ENCODE results near the gene PEMT.

DNA sequence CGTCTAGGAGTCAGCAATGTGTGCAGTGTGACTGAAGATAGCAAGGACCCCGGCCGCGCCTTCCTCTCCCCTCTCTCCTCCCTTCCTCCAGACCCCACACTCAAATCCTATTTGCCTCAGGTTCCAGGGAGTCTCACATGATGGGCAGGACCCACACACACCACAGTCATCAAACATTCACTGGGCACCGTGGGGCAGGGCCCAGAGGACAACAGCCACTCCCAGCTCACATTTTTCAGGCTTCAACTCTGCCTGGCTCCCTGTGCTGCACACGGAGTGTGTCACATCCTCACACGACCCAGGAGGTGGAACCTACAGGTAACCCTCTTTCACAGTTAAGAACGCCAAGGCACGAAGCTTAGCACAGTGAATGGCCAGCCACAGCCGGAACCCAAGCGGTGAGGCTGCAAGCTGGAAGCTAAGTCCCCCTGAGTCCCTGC is 30.5 kb downstream of the PEMT start:
- RRBS: no CpG with 5 or more reads among the region's 11 CpGs

- RRBS: no CpG with 5 or more reads among the region's 6 CpGs
These were observed 22.8 kb downstream of the PEMT start for GRCh38 chr17:17568670-17569130.

- RRBS: 3% methylated on average over 16 of the region's 63 CpGs
These were observed at the start of gene PEMT for GRCh38 chr17:17590953-17591791. Gene PEMT, minus strand, starts transcription at chr17:17591708.

GRCh38 chr17:17690332-17690703 is 9.1 kb downstream of the RAI1 start:
- RRBS: no CpG with 5 or more reads among the region's 5 CpGs

- RRBS: no CpG with 5 or more reads among the region's 17 CpGs
These were observed 15.8 kb downstream of the RAI1 start for GRCh38 chr17:17696714-17697796.

DNA sequence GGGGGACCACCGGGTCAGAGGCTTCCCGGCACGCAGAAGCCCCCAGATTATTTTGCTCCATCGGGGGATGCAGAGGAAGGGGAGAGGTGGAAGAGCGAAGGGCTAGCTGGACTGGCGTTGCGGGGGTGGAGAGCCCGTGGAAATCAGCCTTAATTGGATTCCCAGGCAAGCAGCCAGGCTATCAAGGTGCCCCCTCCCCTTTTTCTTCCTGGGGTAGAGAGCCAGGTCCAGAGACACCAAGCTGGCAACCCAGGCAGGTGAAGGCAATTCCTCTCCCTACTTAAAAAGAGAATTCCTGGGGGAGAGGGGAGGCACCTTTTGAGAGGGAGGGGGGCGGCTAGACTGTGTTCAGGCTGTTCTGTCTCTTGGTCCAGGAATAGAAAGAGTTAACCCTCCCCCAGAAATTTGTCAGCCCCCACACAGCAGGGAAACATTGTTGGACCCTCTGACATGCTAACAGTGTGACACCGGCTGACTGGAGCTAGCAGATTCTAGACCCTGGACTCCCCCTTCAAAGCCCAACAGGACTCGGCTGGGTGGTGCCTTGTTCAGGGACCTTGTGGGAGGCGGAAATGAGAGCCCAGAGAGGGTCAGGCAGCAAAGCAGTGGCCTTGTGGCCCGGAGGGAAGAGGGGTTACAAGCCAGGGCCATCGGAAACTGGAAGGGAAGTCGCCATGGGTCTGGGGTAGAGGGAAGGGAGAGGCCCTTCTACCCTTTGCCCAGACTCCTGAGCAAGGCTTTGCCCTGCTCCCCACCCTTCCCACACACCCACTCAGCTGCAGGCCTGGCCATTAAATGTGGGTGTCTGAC is 44.5 kb downstream of the RAI1 start:
- RRBS: no CpG with 5 or more reads among the region's 15 CpGs

DNA sequence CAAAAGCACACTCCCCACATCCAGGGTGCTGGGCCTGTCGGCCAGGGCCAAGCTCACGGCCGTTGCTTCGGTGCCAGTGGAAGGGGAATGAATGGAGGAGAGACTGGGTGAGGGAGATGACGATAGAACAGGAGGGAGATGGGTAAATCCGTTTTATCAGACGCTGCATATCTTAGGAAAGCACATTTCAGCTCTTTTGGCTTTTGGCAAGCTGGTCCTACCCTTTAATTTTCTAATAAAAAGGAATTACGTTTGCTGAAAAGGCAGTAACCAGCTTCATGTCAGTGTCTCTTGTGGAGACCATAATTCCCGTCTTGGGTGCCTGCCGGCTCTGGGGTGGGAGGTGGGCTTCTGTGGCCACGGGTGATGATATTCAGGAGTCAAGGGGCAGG is 60.5 kb downstream of the RAI1 start:
- RRBS: no CpG with 5 or more reads among the region's 11 CpGs

DNA sequence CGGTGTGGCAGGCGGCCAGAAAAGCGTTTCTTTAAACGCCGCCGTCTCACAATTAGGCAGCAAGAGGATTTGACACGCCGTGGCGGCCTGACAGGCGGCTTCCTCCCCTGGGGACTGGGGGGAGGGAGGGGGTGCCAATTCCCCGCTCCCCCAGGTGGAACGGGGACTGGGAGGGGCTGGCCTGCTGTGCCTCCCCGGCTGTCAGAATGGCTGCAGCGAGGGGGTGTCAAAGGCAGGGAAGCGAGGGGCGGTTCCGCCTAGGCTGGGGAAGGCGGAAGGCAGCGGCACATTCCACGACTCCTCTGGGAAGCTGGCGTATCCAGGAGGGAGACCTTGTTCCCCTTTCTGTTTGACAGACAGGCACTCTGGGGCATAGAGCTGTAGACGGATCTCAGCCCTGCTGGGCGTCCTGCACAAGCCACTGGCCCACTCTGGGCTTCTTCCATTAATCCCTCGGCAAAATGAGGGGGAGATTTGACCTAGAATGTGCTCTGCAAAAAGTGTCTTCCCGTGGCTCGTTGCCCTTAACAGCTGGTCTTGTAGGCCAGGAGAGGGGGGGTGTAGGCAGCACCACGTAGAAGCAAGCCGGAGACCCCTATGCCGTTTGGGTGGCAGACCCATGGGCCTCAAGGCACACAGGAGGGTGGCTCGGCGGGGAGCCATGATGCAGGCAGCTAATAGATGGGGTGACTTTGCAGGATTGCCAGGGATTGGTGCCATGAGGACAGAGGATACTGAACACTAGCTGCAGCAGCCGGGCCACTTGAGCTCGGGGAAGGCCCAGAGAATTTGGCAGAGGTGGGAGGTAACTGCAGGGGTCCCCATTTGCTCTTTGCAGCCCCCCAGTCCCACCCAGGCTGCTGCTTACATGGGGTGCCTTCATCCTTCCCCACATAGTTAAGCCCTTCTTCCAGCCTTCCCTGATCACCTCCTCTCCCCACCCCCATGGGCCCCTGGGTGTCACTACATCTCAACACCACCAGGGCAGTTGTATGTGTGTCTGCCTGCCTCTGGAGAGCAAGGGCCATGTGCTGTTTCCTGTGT is 52.4 kb downstream of the SREBF1 start:
- RRBS: no CpG with 5 or more reads among the region's 33 CpGs

GRCh38 chr17:17807742-17808243 is 29.0 kb downstream of the SREBF1 start:
- RRBS: no CpG with 5 or more reads among the region's 5 CpGs

- RRBS: no CpG with 5 or more reads among the region's 20 CpGs
These were observed 28.0 kb downstream of the SREBF1 start for GRCh38 chr17:17808467-17809445.

GRCh38 chr17:17814810-17815535 is 21.8 kb downstream of the SREBF1 start:
- RRBS: no CpG with 5 or more reads among the region's 16 CpGs

DNA sequence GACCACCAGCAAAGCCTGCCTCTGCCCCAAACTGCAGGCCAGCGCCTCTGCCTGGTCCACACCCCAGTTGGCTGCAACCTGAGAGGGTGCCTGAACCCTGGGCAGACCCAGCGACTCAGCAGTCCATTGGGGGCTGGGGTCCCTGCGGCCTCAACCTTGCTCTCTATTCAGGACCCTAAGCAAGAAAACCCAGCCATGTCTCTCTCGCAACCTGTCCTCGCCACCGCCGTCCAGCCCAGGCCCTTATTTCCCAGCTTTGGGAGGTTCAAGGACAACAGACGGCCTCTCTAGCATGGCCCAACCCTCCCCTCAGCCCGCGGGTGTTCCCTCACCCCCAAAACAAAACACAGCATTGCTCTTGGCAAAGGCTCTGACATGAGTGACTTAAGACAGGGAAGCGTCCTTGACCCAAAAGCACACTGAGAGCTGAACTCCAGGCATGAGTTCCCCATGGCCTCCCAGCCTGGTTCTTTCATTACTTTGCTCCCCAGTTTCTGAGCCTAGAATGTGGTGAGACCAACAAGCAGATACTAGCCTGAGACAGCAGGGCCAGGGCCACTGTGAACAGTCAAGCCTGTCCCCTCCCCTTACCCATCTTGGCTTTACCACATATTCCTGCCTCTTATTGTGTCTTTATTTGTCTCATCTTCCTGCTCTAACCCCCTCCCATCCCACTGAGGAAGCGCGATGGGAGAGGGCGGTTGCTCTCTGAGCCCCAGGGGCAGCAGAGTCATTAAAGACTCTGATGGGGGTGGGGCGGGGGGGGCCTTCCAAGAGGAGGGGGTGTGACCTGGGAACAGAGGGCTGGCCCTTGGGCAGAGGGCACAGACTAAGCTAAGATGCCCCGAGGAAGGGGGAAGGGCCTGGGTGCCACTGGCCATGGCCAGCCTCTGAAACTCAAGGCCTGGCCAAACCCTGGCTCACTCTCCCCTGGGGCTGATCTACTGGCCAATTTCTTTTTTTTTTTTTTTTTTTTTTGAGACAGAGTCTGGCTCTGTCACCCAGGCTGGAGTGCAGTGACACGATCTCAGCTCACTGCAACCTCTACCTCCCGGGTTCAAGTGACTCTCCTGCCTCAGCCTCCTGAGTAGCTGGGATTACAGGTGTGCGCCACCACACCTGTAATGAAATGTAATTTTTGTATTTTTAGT is 11.8 kb downstream of the SREBF1 start:
- RRBS: no CpG with 5 or more reads among the region's 19 CpGs

- RRBS: no CpG with 5 or more reads among the region's 10 CpGs
These were observed 1.2 kb downstream of the SREBF1 start for GRCh38 chr17:17835615-17836027.

DNA sequence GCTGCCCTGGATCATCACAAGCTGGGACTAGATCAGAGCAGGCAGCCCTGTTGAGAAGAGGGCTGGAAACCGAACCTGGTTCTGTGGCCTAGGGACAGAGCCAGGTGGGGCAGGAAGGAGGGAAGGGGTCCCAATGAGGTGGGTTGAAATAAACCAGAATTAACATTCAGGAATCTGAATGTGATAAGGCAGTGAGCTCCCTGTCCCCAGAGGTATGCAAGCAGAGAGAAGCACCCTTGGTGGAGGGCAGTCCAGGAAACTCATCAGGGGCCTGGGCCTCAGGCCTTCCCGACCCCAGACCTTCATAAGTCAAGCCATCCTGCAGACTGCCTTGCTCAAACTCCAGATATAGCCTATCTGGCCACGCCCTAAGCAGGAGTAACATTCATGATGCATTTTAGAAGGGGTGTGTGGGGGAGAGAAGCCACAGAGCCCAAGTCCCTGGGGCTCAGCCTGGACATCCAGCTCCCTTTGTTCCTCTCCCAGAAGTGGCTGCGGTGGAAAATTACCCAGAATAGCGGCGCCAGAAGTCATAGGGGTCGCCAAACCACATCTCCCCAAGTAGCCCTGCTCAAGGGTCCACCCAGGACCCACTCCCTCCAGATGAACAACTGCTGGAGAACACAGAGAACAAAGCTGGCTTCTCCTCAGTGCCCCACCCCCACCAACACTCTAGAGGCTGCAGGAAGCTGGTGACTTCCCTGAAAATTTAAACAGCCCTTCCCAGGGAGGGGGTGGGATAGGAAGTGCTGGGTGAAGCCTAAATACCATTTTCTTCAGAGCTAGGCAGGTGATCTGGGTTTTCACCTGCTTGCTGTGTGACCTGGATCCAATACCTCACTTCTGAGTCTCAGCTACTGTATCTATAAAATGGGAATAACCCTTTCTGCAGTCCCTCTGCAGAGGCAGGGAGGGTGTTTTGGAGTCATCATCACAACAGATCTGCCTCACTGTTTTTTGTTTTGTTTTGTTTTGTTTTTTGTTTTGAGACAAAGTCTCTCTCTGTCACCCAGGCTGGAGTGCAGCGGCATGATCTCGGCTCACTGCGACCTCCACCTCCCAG is 1.4 kb upstream of the SREBF1 start:
- RRBS: no CpG with 5 or more reads among the region's 10 CpGs

DNA sequence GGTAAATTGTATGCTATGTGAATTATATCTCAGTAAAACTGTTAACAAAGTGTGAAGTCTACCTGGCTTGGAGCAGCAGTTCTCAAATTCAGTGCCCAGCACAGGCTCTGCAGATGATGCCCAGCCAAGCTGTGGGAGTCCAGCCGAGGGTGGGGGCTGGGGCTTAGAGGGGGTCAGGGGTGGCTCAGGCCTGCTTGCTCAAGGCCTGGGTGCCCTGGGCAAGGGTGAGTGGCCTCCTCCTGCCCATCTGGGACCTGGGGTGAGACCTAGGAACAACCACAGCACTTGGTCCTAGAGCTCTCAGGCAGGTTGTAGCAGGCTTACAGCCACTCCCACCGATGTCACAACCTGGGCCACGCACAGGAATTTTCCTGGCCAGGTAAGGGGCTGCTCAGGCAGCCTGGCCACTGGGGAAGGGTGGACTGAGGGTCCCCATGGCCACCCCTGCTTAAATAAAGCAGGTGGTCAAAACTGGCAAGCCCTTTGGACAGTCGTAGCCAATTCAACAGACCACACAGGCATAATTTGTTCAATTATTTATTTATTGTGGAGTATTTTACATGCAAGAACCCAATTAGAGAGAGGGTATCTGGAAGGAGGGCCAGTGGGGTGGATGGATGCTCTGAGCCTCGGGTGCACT is 6.3 kb upstream of the SREBF1 start:
- RRBS: no CpG with 5 or more reads among the region's 5 CpGs

- RRBS: no CpG with 5 or more reads among the region's 6 CpGs
These were observed 40.2 kb upstream of the SREBF1 start for GRCh38 chr17:17876879-17877477.

- RRBS: no CpG with 5 or more reads among the region's 5 CpGs
These were observed 43.3 kb downstream of the TOM1L2 start for GRCh38 chr17:17928767-17929361.

DNA sequence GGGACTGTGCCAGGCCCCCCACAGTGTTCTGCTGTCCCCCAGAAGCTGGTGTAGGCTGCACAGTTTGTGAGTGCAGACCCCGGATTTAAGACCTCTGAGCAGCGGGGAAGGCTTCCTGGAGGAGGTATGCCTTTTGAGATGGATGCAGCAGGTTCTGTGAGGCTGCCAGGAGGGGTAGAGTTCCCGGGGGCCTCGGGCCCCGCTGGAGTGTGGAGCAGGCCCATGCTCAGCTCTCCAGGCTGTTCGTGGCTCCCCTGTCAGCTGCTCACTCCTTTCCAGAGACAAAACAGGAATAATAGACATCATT is 238 bp upstream of the MYO15A start:
- RRBS: no CpG with 5 or more reads among the region's 6 CpGs

- RRBS: no CpG with 5 or more reads among the region's 17 CpGs
These were observed 1.3 kb downstream of the FLII start for GRCh38 chr17:18257013-18257827.

- RRBS: no CpG with 5 or more reads among the region's 4 CpGs
These were observed 7.4 kb downstream of the PRPSAP2 start for GRCh38 chr17:18865271-18865877.

Measured in Jurkat, Clone E6-1 (cell line).